ENCODE results near the genes ZC3H6, IL37 and IL36B.

DNA sequence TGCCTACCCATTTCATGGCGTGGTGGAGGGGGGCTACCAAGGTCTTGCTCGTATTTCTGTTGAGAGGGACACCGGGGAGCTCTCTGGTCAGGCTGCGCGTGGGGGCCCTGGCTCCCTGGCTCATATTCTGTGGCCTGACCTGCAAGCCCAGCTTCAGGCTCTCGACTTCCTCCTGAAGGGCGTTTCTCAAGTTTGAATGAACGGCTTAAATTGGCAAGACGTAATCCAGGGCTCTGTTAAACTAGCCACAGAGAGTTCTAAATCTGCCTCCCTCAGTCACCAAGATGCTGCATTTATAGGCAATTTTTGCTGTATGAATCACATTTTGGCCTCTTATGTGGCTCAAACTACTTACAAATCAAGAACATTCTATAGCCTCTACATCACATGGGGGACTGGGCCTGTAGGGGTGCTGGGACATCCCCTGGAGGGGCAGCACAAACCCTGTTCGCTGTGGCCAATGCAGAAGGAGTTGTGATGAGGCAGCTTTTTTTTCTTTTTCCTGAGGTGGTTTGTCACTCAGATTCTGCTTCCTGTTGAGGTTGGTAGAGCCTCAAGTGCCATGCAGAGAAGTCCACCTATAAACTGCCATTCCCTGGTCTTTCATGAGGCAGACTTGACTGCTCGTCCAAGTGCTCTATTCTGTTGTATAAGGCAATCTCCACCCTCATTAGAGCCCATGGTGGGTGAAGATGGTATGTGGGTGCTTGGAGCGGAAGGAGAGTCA lies 120.0 kb downstream of the ACOXL start:
- PRO-cap, 2 experiments = no peak in any of the 2 experiments

GRCh38 chr2:111122077-111123018 lies 1.6 kb downstream of the BCL2L11 start:
- PRO-cap, 2 experiments = peak in 2 of 2 experiments; most common plus-strand start chr2:111122621 (in 2); most common minus-strand start chr2:111122438 (in 1)

DNA sequence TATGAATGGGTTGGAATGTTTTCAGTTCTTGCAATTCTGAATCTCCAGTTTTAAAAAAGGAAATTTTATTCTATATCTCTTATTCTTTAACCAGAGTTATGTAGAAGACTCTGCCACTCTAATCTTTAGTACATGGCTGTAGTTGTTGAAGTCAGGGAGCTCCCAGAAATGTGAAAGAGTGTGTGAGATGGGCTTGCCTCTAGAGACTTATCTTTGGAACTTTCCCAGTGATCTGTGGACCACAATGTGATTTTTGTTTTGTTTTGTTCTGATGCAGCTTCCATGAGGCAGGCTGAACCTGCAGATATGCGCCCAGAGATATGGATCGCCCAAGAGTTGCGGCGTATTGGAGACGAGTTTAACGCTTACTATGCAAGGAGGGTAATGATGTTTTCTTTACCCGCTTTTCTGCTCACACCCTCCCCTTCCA lies 29.1 kb downstream of the BCL2L11 start:
- PRO-cap, 2 experiments = no peak in any of the 2 experiments

DNA sequence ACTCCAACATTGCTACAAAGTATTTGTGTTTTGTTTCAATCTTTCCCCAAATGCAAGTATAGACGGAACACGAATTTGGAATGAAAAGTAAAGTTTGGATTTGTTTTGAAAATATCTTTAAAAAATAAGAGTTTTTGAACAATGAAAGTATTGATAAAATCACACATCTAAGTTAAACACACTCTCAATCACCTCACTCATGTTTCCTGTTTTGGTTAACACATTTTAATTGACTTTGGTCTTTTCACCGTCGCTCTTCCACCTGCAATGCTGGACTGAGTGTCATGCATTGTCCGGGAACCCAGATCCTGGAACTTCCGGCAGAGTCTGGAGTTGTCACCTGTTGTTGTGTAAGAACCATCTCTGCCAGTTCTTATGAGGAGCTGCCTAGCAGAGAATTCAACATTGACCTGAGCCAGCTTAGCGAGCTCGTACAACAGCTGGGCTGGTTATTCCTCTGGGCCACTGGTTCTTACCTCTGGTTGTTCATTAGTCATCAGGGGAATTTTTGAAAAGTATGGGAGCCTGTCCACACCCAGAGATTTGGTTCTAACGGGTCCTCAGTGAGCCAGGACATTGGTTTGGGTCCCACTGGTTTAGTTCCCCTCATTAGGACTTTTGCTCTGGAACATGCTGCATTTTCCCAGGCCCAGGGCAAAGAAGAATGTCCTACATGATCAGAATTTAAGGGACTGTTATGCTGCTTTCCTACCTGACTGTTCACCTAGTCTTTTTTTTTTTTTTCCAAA lies 75.7 kb downstream of the BCL2L11 start:
- PRO-cap, 2 experiments = no peak in any of the 2 experiments

GRCh38 chr2:111219091-111219952 lies 98.6 kb downstream of the BCL2L11 start:
- PRO-cap, 2 experiments = no peak in any of the 2 experiments

GRCh38 chr2:111276973-111277309 lies 156.2 kb downstream of the BCL2L11 start:
- PRO-cap, 2 experiments = no peak in any of the 2 experiments

- PRO-cap, 2 experiments = no peak in any of the 2 experiments
These were observed 293.2 kb downstream of the BCL2L11 start for GRCh38 chr2:111414030-111414235.

GRCh38 chr2:111493664-111494188 lies 373.0 kb downstream of the BCL2L11 start:
- PRO-cap, 2 experiments = no peak in any of the 2 experiments

GRCh38 chr2:111880628-111881164 lies 3.3 kb downstream of the ANAPC1 start:
- PRO-cap, 2 experiments = no peak in any of the 2 experiments

DNA sequence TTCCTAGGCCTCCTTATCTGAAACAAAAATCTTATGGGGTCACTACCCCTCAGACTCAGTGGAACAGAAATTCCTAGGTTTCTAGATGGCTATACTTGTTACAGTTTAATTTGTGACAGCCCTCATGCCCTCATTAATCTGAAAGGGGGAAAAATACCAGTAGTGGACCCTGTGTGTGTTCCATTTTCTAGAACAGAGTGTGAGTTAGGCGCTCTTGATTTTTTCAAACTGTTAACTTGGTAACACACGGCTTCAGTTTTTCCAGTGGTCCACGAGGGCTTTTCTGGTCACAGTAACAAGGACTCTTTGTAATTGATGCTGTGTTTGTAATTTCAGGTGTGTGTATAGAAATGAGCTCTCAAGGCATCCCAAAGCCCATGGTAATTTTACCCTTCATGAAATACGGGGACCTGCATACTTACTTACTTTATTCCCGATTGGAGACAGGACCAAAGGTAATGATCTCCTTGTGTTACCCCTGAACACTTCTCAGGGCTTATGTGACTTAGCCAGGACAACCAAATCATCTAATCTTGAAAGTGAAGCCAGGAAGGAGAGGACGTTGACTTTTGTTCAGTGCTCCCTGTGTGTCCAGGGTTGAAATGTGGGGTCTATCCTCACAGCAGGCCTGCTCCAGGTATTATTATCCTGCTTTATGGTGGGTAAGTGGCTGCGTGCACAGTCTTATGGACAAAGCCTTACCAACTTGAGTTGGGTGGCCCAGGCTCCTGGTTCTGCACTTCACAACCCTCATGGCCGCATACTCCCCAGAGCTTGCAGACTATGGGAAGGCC lies 45.3 kb upstream of the TMEM87B start:
- PRO-cap, 2 experiments = no peak in any of the 2 experiments

GRCh38 chr2:112021845-112022542 lies 33.1 kb upstream of the TMEM87B start:
- PRO-cap, 2 experiments = no peak in any of the 2 experiments

GRCh38 chr2:112275495-112275788 lies at the start of gene ZC3H6:
Gene ZC3H6 (plus strand): TSS chr2:112275597.
- PRO-cap, 2 experiments = peak in 2 of 2 experiments; most common plus-strand start chr2:112275570 (in 2)

- PRO-cap, 2 experiments = no peak in any of the 2 experiments
These were observed 5.0 kb downstream of the ZC3H6 start for GRCh38 chr2:112280449-112280826.

GRCh38 chr2:112540756-112541679 lies 1.2 kb upstream of the POLR1B start:
- PRO-cap, 2 experiments = no peak in any of the 2 experiments

GRCh38 chr2:112614175-112615081 lies 30.0 kb downstream of the CHCHD5 start:
- PRO-cap, 2 experiments = no peak in any of the 2 experiments

DNA sequence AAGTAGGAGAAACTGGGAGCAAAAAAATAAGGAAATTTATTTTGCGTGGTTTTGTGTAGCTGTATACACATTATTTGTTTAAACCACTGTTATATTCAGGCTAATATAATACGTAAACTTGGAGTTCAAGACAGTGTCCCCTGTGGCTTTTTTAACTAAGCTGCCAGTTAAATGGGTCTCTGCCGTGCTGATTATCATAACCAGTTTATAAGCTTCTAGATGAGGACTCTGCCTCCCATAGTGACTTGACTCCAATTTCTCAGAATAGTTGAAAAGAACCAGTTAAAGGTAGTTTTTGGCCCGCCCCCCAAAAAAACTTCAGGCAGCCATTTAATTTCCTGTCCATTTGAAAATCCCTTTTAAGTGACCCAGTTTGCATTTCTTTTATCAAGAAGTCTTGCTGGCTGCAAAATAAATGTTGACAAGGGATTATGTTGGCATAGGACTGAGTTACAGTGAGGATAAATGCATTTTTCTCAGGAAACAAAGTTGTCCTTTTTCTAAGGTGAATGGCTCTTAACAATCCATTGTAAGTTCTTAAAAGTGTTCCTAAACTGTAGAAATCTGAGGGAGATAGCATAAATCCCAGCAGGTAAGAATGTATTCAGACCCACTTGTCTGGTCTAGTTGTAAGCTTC lies 2.3 kb downstream of the SLC20A1 start:
- PRO-cap, 2 experiments = no peak in any of the 2 experiments

GRCh38 chr2:112811745-112812468 lies 24.7 kb downstream of the IL1B start:
- PRO-cap, 2 experiments = peak in 1 of 2 experiments; most common plus-strand start chr2:112812177 (in 1); most common minus-strand start chr2:112812008 (in 1)

DNA sequence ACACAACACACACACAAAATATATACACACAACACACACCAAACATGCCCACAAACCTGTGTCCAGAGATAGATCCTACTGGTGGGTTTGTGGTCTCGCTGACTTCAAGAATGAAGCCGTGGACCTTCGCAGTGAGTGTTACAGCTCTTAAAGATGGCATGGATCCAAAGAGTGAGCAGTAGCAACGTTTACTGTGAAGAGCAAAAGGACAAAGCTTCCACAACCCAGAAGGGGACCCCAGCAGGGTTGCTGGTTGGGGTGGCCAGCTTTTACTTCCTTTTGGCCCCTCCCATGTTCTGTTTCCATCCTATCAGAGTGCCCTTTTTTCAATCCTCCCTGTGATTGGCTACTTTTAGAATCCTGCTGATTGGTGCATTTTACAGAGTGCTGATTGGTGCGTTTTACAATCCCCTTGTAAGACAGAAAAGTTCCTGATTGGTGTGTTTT lies 2.5 kb upstream of the IL37 start:
- PRO-cap, 2 experiments = no peak in any of the 2 experiments

DNA sequence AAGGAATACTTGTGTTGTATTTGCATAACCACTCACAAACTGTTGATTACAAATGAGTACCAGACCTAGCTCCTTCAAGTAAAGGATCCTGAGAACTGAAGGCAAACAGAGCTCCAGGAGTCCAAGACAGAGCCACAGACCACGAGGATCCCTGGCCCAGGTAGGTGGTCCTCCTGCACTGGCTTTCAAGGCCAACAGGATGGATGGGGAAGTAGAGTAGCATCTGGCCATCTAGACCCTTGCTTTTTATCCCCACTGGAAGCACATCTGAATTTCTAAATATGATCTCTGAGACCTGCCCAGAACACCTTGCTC lies at the start of gene IL37:
Gene IL37, plus strand, starts transcription at position 77 of the 315 bp plus-strand sequence.
- PRO-cap, 2 experiments = no peak in any of the 2 experiments

- PRO-cap, 2 experiments = no peak in any of the 2 experiments
These were observed at the start of gene IL36B for GRCh38 chr2:113052701-113053168. Gene IL36B (minus strand): TSS chr2:113052867.